ENCODE measurements around a stretch of chr6.

GRCh38 chr6:52370183-52370686 lies 8.3 kb downstream of the PAQR8 start:
- RRBS, result no CpG with 5 or more reads among the region's 5 CpGs

- RRBS, result no CpG with 5 or more reads among the region's 9 CpGs
These were observed 3.9 kb downstream of the EFHC1 start for GRCh38 chr6:52423944-52424541.

DNA sequence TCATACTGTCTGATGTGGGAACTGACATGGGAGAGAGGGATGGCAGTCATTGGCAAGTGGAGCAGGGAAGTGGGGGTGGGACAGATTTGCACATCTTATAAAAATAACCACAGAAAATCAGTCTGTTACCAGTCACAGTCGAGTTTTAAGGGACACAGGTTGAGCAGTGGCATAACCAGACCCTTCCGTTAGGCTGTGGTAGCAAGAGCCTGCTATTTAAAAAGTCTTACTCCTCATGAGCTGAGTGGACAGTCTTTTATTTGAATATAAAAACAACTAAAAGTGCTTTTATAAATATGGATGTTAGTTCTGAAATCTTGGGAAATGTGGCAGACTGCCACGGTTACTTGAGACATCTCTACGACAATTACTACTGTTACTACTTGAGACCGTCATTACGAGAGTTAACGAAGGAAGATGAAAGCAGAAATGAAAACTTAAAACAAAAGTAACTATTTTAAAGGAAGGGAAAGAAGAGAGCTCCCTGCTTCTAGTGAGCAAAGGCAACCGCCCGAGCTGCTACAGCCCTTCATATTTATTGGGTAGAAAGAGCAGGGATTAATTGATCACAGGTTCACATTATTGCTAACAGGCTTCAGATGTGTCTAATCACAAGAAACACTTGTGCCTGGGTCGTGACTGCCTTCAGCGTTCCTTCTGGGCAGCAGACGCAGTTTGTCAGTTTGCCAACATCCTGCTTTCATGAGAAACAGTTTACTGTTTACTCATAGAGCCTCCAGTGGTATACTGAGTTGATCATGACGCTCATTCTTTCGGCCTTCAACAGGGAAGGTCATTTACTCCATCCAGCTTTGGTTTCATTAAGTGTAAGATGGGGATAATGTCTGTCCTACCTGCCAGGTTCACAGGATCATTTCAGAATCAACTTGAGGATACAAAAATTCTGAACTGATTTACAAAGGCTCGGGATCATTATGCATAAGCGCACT lies 71.4 kb downstream of the EFHC1 start:
- RRBS, result no CpG with 5 or more reads among the region's 16 CpGs

GRCh38 chr6:52882329-52882788 lies 27.1 kb downstream of the GSTA3 start:
- RRBS, result no CpG with 5 or more reads among the region's 6 CpGs

DNA sequence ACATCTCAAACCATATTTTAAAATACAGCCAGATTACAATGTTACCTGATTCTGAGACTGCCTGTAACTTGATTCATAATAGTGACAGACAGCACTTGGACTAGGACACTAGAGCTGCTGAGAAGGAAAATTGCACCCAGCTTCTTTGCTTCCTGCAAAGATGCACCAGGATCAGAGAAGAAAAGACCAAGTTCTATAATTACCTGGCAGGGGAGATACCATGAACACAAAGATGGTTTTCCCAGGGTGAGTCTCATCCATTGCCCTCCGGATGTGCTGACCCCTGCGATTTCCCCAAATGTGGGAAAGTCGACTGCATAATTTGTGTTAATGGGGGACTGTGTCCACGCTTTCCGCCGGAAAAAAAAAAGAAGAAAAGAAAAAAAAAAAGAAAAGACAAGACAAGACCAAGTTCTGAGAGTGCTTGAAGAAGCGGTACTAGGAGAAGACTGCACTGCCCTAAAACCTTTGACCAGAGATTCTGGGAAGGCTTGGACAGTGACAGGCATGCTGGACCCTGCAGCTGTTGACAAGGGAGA lies 70.5 kb upstream of the GCM1 start:
- RRBS, result 69% methylated on average over 3 of the region's 7 CpGs

GRCh38 chr6:53439407-53440003 lies 90.8 kb upstream of the ELOVL5 start:
- RRBS, result no CpG with 5 or more reads among the region's 2 CpGs

DNA sequence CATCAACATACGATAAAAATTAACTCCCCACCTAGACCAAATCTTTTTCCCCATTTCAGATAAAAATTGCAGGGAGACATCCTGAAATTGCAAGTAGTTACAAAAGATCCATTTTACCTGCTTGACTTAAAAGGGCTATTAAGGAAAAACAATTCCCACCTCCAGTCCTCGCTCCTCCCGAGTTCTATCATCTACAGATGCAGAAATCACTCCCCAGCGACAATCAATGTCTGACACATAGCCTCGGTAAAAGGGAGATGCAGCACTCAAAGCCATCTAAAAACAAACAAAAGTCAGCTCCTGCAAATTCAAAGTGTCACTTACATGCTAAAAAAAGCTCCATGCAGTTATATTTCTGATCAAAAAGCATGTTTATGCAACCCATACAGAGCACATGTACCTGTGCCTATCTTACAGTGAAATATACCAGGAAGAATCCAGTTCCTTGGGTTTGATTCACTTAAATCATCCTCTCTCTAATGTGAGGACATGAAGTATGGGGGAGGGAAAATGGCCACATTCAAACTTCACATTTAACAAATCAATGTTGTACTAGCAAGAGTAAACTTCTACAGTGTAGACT lies 36.4 kb downstream of the GCLC start:
- RRBS, result no CpG with 5 or more reads among the region's 5 CpGs

DNA sequence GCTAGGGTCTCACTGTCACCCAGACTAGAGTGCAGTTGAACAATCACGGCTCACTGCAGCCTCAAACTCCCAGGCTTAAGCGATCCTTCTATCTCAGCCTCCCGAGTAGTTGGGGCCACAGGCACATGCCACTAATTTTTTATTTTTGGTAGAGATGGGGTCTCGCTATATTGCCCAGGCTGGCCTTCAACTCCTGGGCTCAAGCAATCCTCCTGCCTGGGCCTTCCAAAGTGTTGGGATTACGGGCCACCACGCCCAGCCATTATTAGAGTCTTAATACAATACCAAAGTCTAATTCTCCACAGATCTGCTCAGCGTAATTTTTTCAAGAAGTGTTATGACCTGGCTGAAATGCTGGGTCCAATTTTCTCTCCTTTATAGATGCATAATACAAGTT lies 3.0 kb downstream of the GCLC start:
- RRBS, result no CpG with 5 or more reads among the region's 7 CpGs

GRCh38 chr6:53647602-53647801 lies 18.1 kb downstream of the KLHL31 start:
- RRBS, result no CpG with 5 or more reads among the region's 2 CpGs

- RRBS, result no CpG with 5 or more reads among the region's 2 CpGs
These were observed 25.9 kb upstream of the KLHL31 start for GRCh38 chr6:53691524-53691877.

DNA sequence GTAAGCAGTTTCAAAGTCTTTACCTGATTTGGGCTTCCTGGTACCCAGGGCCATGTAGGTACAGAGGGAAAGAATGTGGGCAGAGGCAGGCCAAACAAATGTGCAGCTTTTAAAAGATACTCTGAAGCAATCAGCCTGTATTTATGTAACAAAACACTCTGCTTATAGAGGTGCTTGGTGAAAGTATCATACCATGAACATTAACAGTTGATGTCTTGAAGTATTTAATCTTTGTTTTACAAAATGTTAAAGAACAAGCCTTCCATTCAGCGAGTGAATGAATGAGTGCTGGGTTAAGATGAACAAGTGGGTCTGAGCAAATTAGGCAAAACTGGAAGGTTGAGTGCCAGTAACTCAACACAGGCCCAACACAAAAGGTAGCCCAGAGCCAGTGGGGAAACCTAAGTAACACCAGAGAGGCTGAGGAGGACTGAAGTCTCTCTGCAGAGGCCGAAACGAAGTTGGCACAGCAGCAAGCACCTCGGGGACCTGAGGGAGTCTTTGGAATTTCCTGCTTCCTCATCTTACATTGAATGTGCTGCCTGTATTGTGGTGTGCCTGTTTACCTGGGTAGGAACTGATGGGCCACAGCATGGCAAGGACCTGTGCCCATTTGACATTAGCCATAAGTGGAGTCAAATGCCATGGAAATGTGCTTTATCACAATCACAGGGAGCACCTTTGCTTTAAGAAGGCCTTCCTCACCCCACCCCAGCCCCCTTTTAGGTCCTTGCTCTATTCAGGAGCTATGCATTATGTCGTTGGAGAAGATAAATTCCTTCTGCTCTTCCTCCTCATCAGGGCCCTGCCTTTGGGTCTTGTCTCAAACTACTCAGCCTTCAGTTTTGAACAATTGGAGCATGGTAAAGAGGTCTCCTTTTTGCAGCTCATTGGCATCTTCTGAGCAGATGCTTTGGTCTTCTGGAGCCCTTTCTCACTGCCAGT lies 60.5 kb downstream of the LRRC1 start:
- RRBS, result no CpG with 5 or more reads among the region's 5 CpGs

- RRBS, result no CpG with 5 or more reads among the region's 5 CpGs
These were observed 68.0 kb downstream of the LRRC1 start for GRCh38 chr6:53862594-53863319.

- RRBS, result no CpG with 5 or more reads among the region's 2 CpGs
These were observed 127.0 kb upstream of the MLIP start for GRCh38 chr6:53984242-53984563.

GRCh38 chr6:54085491-54086002 lies 25.7 kb upstream of the MLIP start:
- RRBS, result no CpG with 5 or more reads among the region's 2 CpGs

- RRBS, result no CpG with 5 or more reads among the region's 5 CpGs
These were observed 593 bp upstream of the TINAG start for GRCh38 chr6:54307539-54308157.

GRCh38 chr6:54848348-54848633 lies 1.7 kb downstream of the FAM83B start:
- RRBS, result no CpG with 5 or more reads among the region's 5 CpGs

GRCh38 chr6:56073511-56073869 lies 173.9 kb downstream of the COL21A1 start:
- RRBS, result no CpG with 5 or more reads among the region's 1 CpG

- RRBS, result no CpG with 5 or more reads among the region's 1 CpG
These were observed 124.8 kb upstream of the COL21A1 start for GRCh38 chr6:56372264-56372513.

DNA sequence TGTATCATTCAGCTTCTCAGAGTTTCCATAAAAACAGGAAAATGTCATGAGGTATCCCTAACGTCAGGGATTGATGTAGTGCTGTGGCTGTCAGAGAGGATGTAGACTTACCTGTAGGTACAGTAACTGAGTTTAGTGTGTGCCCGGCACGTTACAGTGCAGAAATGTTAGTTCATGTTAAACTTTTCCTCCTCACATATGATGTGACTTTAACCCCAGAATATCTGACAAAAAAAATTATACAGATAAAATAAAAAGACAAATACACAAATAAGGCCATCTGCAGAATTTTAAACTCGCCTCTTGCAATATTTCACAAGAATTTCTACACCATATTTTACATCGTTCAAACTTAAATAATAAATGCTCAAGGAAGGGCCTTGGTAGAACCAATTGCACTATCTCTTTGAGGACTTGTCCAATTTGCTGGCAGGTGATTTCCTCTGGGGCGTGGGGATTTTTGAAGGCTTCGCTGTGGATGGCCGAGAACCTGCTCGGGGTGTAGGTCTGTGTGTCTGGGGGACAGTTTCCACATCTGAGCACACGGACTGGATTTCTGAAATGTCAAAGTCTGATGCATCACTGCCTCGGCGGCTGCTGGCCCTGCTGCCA lies 211.3 kb upstream of the COL21A1 start:
- RRBS, result no CpG with 5 or more reads among the region's 12 CpGs

All from foreskin fibroblast (primary cell).